LHCN-M2 (cell line): ENCODE results near the genes JADE3 and PORCN.

GRCh38 chrX:45017636-45018230 is 144.7 kb downstream of the KDM6A start:
- RAMPAGE, long total RNA: no peak

- RAMPAGE, long total RNA: no peak
Measured at GRCh38 chrX:45198153-45199239, 2.2 kb downstream of the DIPK2B start.

DNA sequence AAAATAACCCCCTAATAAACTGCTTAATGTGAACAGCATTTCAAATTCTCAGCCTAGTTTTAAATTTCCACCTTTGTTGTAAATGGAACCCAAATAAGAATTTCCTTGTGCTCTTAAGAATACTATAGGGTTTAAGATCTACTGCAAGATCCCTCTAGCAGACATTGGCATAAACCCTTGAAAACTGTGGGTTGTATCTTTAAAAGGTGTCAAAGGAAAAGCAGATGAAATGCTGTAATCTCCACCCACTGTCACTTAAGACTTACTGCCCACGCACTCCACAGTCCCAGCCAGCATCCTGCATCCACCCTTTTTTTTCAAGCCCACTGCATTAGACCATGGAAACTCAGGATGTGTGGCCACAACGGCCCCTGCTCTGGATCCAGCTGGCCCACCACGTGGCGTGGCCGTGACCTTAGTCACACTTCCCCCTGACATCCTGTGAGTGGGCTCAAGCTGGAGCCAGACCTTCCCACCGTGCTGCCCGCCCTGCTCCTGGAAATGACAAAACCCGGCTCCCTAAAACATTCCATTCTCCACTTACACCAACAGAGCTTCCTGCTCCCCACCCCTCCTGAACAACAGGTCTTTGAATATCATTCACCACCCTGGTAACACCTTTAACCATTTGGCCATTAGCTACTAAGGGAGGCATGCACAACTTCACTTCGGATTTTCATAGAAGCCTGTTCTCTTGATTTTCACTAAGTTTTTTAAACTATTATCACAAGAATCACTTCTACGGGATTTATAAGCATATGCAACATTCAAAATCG is 588.2 kb upstream of the DIPK2B start:
- RAMPAGE, long total RNA: no peak

GRCh38 chrX:46446539-46447007 is 524 bp upstream of the KRBOX4 start:
- RAMPAGE, long total RNA: no peak

GRCh38 chrX:46629144-46629733 is 55.7 kb downstream of the CHST7 start:
- RAMPAGE, long total RNA: no peak

DNA sequence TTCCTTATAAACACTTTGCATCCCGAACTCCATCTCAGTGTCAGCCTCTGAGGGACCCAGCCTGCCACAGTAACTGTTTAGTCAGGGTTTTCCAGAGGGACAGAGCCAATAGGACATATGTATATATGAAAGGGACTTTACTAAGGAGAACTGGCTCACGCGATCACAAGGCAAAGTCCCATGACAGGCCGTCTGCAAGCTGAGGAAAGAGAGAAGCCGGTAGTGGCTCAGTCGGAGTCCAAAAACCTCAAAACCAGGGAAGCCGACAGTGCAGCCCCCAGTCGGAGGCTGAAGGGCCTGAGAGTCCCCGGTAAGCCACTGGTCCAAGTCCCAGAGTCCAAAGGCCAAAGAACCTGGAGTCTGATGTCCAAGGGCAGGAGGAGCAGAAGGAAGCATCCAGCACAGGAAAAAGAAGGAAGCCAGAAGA is 21.6 kb upstream of the SLC9A7 start:
- RAMPAGE, long total RNA: no peak

GRCh38 chrX:46817682-46818114 is 19.1 kb upstream of the RP2 start:
- RAMPAGE, long total RNA: no peak

GRCh38 chrX:46903567-46904012 is 8.6 kb upstream of the JADE3 start:
- RAMPAGE, long total RNA: no peak

DNA sequence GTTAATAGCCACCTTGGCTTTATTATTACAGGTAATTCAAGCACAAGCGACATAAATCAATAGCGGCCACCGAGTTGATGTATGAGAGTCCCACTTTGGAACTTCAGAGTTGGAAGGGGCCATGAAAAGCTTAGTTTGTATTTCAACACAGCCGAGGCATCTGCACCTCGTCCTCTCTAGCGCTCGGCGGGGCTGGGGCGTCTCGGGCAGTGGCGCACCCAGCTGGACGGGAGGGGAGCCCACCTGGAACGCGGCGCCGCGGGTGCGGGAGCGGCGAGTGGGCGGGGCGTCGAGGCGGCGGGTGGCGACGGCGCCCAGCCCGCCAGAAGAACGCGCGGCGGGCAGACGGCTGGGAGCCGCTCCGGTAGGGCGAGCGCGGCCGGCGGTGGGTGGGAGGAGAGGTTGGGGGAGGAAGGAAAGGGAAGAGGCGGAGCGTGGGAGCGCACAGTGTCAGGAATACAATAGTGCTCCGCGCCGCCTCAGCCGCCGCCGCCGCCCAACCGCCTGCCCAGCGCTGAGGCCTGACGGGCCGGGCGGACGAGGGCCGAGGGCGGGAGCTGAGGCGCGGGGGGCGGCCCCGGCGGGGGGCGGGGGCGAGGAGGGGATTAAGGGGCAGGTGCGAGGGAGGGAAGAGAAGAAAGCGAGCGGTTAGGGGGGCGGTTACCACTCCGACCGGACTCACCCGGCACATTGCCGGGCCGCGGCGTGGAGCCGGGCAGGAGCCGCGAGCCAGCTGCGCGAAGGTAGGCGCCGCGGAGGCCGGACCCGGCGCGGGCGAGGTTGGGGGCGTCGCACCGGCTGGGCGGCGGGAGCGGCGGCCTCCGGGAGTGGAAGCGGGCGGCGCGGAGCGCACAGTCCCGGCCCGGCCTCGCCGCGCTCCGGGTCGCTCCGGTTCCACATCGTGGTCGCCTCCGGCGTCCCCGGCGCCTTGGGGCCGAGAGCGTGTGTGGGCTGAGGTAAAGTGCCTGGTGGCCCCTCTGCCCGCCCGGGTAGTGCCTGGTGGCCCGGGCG is at the start of gene JADE3:
JADE3 (plus strand) TSS at position 445 of the 1,011 bp plus-strand sequence.
- RAMPAGE, long total RNA: no peak

DNA sequence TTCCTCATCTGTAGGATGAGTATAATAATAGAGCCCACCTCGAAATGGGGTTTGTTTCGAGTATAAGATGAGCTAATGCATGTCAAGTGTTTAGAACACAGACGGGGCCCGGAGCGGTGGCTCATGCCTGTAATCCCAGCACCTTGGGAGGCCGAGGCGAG is 716 bp downstream of the NDUFB11 start:
- RAMPAGE, long total RNA: no peak

GRCh38 chrX:47191117-47192024 is 2.3 kb upstream of the UBA1 start:
- RAMPAGE, long total RNA: no peak

DNA sequence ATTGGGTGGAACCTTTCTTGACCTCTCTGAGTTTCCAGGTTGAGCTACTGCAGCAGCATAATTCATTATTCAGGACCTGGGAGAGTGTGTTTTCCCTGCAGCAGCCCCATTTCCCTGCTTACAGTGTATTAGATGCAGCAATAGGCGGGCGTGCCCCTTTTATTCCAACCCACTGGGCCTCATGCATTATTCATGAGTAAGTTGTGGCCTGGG is 524 bp upstream of the UBA1 start:
- RAMPAGE, long total RNA: no peak

DNA sequence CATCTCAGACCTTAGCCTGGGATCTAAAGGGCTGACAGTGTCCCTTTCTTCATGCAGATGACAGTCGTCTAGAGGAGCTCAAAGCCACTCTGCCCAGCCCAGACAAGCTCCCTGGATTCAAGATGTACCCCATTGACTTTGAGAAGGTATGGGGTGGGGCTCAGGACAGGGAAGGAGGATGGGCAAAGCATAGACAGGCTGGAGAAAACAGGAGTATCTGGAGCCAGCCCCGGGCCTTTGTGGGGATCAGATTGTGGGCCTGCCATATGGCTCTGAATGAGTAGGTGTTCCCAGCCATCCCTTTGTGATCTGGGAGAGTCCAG is 6.2 kb upstream of the CDK16 start:
- RAMPAGE, long total RNA: no peak

DNA sequence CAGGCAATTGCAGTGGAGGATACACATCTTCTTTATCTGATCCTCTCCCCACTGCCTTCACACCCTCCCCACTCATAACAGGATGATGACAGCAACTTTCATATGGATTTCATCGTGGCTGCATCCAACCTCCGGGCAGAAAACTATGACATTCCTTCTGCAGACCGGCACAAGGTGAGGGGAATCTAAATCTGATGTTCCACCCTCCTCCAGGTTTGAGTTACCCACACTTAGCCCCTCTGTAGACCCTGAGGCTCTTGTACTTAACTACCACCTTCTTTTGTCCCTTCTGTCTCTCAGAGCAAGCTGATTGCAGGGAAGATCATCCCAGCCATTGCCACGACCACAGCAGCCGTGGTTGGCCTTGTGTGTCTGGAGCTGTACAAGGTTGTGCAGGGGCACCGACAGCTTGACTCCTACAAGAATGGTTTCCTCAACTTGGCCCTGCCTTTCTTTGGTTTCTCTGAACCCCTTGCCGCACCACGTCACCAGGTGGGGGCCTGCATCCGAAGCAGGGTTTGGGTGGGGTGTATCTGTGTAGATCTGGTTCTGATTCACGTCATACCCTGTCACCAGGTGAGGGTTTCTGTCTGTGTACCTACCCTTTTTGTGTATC is 5.7 kb upstream of the CDK16 start:
- RAMPAGE, long total RNA: no peak

DNA sequence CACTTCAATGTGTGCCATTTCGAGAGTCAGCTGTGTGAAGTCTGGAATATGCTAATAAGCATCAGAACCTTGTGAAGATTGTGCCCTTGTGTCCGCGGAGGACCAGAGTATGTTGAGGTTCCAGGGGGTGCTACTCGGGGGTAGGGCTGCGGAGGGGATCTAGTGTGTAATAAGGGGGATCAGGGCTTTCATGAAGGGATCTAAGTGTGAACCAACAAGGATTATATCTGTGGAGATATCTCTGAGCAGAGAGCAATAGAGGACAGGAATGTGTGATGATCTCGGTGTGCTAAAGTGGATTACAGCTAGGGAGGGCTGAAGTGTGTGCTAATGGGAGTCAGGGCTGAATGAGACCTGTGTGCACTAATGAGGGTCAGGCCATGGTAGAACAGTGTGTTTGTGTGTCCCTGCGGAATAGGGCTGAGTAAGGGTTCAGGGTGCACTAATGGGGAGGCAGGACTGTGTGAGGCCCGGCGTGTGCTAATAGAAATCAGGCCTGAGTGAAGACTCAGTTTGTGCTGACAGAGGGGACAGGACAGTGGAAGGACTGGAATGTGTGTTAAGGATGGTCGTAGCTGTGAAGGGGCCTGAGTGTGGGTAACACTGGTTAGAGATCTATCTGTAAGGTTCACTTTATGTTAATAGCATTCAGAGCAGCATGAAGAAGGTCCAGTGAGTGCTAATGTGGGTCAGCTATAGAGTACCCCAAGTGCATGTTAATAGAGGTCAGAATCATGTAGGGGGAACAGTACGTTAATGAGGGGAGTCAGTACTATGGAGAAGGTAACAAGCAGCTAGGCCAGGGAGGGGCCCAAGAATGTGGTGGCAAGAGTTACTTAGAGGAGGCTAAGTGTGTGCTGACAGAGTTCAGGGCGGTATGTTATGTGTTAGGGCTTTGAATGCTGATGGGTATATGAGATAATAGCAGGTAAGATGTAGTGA is 1.9 kb downstream of the CDK16 start:
- RAMPAGE, long total RNA: no peak

- RAMPAGE, long total RNA: no peak
Measured at GRCh38 chrX:48472564-48473177, 2.6 kb upstream of the SLC38A5 start.

GRCh38 chrX:48477078-48477497 is 1.1 kb downstream of the FTSJ1 start:
- RAMPAGE, long total RNA: no peak

- RAMPAGE, long total RNA: no peak
Measured at GRCh38 chrX:48508750-48509258, at the start of gene PORCN. Gene PORCN, plus strand, starts transcription at chrX:48508992.

DNA sequence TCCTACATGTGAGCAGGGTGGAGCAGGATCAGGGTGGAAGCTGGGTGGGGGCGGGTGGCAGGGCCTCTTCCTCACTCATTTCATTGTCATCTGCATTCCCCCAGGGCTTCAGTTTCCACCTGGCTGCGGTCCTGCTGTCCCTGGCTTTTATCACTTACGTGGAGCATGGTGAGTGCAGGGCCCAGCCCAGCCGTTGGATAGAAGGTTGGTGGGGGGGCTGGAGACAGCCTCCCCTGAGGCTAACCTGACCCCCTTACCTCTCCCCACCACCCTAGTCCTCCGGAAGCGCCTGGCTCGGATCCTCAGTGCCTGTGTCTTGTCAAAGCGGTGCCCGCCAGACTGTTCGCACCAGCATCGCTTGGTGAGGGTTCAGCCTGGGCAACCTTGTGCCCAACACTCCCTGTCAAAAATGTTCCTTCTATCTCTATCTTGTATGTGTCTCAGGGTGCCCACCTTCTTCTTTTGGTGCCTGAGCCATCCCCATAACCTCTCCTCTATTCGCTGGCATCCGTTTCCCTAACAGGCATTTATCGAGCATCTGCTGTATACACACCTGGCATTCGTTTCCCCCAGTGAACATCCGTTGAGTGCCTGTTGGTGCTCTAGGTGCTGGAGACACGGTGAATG is 5.7 kb upstream of the EBP start:
- RAMPAGE, long total RNA: no peak

DNA sequence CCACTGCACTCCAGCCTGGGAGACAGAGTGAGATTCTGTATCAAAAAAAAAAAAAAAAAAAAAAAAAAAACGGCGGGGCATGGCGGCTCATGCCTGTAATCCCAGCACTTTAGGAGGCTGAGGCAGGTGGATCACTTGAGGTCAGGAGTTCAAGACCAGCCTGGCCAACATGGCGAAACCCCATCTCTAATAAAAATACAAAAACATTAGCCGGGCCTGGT is 28.4 kb downstream of the WDR13 start:
- RAMPAGE, long total RNA: no peak